Pulmonary artery (tissue), 1 donor: ENCODE results near the genes TM4SF1 and P2RY12.

- PRO-cap, result bidirectional peak, plus-strand start at chr3:149377783, minus-strand start at chr3:149377729
These were observed at the start of gene TM4SF1 for GRCh38 chr3:149377340-149378456. Gene TM4SF1 (minus strand): TSS chr3:149377649.

DNA sequence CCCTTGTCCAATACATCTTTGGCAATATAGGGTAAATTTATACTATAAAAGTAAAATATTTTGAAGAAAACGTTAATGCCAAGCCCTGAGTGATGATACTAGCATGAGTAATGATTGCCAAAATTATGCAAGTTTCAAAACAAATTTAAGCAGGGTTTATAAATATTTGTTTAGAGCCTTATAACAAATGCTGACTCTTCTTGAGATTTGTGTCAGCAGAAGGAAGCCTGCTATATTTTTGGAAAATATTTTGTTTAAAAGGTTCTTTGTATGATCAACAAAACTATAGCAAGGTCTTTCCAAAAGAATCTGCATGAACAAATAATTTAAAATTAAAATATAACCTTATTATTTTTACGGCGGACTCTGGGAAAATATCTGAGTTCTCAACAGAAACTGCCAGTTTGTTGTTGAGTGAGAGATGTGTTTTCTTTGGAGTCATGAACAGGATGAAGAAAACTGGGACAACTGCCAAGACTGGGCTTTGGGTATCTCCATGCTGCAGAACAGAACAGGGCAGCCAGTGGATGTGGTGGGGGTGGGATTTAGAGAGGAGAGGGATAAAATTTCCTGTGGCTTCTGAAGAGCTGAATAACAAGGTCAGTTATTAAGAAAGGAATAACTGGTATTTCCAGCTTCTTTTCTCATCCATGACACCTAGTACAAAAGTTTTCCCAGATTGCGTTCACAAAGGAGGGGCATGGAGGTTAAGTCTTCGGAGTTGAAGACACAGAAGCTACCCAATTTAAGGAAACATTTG is 18.1 kb upstream of the TM4SF1 start:
- PRO-cap, result no peak

- PRO-cap, result no peak
These were observed 24.5 kb upstream of the TM4SF1 start for GRCh38 chr3:149401944-149402347.

- PRO-cap, result no peak
These were observed 39.1 kb downstream of the WWTR1 start for GRCh38 chr3:149618490-149619384.

DNA sequence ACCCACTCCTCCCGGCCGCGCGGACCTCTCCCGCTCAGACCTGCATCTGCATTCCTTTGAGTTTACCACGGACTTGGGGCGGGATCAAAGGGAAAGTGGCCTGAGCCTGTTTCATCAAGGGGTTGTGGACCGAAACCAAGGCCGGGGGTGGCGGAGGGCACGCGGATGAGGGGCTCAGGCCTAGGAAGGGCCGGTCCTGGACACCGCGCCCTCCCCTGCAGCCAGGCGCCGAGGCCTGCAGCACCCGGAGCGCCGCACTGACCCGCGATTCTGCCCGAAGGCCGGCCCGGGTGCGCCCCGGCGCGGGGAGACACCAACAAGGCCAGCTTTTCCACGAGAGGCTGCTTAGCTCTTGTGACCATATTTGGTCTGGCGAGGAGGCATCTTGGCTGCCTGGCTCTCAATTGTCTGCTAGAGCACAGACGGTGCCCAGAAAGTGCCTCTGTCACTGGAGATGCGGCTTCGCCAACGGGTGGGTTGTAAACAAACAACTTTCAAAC is 462 bp upstream of the WWTR1 start:
- PRO-cap, result bidirectional peak, plus-strand start at position 421 of the sequence, minus-strand start at position 272 of the sequence

GRCh38 chr3:149703405-149704030 is 45.7 kb upstream of the WWTR1 start:
- PRO-cap, result no peak

- PRO-cap, result no peak
These were observed 68.0 kb upstream of the PFN2 start for GRCh38 chr3:150038786-150039047.

DNA sequence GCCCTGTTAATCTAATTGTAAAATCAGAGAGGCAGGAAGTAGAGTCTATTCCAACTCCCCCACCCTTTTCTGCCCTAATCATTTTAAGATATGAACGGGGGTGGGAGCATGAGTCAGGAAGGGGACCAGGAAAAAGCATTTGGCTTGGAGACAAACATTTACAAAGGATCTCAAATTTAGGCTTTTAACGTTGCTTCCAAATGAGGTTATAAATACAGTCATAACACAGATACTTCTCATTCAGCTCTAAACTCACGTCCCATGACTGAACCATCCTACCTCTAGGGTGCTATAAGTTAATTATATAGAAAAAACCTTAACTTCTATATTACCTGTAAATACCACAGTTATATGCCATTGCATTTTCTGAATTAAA is 107.3 kb upstream of the PFN2 start:
- PRO-cap, result no peak

GRCh38 chr3:150216027-150216490 is 192.0 kb upstream of the TSC22D2 start:
- PRO-cap, result no peak

- PRO-cap, result no peak
These were observed 166.5 kb upstream of the TSC22D2 start for GRCh38 chr3:150241636-150242020.

DNA sequence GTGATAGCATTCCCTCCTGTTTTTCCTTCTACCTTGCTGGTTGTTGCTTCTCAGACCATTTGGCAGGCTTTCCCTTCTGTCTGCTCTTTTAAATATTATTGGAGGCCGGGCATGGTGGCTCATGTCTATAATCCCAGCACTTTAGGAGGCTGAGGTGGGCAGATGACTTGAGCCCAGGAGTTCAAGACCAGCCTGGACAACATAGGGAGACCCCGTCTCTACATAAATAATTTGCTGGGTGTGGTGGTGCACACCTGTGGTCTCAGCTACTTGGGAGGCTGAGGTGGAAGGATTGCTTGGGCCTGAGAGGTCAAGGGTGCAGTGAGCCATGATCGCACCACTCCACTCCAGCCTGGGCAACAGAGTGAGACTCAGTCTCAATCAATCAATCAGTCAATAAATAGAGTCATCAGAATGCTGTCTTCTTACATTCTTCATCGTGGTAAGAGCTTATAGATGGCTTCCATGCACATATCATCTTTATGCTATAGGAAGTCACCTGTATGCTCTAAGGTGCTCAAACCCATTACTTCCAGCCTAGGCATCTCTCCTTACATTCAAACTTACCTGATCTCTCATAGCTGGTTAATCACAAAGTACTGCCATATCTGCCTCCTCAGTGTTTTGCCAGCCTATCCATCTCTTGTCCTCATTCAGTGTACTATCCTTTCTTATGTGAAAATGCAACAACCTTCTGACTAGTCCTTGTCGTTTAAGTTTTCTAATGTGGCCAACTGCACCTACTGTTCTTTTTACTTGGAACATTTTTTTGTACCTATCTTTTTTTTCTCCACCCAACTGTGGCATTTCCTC is 33.5 kb downstream of the TSC22D2 start:
- PRO-cap, result no peak

DNA sequence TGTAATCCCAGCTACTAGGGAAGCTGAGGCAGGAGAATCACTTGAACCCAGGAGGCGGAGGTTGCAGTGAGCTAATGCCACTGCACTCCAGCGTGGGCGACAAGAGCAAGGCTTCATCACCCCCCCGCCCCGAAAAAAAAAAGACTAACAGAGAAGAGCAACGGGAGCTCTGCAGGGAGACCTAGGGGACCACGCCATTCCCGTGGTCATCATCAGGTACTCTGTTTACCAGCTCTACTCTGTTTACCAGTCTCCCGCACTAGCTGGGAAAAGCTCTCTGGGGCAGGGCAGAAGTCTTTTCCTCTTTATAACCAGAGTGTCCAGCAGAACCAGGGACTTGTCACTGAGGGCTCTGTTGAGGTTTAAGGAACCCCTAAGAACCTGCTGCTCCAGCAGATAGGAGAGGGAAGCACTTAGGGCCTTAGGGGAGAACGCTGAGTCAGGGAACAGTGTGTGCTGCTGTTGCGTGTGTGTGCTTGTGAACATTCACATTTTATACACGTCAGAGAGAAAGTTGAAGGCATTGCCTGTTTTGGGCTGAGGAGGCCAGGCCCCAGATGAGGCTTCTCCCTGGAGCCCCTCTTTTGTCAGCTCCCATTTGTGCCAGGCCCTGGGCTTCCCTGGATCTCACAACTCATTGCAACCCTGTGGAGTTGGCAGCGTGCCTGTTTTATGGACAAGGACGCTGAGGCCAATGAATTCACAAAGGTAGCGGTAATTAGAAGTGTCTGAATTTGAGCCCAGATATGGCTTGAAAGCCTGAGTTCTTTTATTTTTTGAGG is 24.0 kb upstream of the ERICH6 start:
- PRO-cap, result no peak

- PRO-cap, result no peak
These were observed 21.4 kb downstream of the SIAH2 start for GRCh38 chr3:150741359-150742211.

GRCh38 chr3:150751700-150752388 is 11.1 kb downstream of the SIAH2 start:
- PRO-cap, result no peak

- PRO-cap, result no peak
These were observed 3.6 kb downstream of the SIAH2 start for GRCh38 chr3:150759106-150759964.

DNA sequence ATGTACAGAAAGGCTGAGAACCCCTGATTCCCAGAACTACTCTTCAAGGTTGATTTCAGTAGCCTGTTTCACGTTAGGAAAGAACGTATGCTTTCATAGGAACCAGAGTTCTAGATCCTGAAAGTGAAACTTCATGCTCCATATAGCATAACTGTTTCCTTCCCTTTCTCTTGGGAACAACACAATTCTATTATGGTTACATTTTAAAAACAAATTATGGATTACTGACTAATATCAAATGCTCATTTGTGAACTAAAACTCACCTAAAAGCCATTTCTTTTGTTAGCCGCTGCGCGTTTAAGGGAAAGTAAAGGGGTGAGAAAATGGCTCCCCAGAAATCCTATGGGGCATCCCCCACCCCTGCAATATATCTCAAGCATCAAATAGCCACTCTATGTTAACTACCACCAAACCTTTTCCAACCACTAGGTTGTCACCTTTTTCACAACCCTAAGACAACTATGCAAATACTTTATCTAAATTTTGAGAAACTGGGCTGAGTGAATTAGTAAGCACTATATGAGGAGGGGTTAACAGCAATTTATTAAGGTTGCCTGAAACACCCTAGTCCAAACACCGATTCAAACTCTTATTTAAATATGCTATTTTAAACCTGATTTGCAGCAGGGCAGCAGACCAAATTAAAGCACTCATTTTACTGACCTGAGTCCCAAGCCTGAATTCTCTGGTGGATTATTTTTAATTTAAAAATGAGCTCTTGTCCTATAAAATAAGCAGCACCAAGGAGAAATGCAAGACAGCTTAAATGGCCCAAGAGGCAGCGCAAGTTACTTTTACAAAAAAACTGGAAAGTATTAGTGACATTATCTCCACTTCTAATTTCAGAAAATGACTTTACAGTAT is 2.3 kb downstream of the SIAH2 start:
- PRO-cap, result no peak

DNA sequence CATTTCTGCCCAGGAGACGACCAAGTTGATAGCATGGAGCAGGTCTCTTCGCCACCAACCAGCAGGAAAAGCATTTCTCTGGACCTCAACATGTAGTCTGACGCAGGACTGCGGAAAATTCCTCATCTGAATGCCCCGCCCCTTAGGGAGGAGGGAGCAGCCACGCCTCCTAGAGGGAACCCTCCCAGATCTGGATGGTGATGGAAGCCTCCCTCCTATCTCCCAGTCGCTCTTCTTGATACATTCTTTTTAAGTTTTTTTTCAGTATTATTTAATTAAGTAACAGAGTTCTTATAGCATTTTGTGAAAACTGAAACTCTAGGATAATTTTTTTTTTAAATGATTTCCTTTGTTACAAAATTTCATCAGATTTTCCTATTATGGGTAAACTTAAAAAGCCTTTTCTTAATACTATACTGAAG is 17.4 kb upstream of the MINDY4B start:
- PRO-cap, result no peak

DNA sequence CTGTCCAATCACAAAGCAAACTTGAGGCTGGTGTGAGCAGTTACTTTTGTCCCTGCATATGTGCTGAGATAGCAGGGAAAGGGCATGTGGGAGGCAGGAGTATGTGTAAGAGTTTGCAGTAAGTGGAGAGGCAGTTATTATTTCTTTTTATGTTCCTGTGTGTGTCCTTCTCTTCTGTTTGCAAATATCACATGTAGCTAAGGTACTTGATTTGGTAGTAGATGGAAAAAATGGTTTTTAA is 16.0 kb downstream of the GPR87 start:
- PRO-cap, result no peak

DNA sequence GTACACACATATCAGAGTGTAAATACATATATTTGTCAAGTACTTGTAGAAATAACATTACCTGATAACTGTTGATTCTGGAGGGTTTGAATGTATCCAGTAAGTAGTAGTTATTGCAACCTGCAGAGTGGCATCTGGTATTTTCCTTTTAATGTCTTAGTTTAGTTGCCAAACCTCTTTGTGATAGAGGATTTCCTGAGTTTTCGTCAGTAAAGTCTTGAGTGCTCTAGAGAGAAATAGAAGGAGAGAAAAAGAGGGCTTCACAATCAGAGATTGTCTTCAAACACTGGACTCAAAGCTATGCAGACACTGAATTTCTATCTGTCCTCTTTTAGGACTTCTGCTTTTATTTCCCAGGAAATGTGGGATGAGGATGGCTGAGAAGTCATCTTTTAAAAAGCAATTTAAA is 11.2 kb upstream of the P2RY13 start:
- PRO-cap, result no peak

DNA sequence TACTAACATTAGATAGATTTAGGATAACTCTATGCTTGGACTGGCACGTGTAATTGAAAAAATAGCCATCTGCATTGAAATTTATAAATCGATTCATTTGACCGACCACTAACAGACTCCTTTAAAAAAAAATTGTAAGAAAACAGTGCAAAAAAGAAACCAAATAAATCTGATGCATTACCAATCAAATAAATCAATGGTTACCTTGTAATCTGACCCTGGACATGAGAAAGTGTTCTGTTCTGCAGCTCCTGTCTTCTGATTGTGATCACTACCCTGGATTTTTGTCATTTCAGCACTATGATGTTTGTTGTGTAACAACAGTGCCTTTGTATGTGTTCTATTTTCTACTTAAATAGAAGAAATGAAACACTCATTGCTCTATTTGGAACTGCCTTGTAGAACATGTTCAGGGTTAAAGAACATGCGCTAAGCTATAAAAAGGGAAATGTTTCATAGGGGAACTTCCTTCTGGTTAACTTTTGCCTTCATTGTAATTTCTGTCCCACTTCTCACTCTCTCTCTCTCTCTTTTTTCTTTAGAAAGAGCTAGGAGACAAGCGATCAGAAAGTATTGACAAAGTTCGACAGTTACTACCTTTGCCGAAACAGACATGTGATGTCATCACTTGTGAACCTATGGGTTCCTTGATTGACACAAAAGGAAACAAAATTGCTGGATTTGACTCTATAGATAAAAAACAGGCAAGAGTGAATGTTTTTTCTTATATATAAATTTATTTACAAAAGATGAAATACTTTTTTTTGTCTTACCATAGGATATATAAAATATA is at the start of gene P2RY12:
P2RY12 (minus strand) TSS at position 266 of the 793 bp plus-strand sequence.
- PRO-cap, result no peak